Panc1 (cell line): ENCODE measurements around a stretch of chr15.

GRCh38 chr15:31279625-31280736, 46.7 kb upstream of the KLF13 start:
- RRBS, 2 experiments = 30 to 41% methylated on average over 3 of the region's 24 CpGs

DNA sequence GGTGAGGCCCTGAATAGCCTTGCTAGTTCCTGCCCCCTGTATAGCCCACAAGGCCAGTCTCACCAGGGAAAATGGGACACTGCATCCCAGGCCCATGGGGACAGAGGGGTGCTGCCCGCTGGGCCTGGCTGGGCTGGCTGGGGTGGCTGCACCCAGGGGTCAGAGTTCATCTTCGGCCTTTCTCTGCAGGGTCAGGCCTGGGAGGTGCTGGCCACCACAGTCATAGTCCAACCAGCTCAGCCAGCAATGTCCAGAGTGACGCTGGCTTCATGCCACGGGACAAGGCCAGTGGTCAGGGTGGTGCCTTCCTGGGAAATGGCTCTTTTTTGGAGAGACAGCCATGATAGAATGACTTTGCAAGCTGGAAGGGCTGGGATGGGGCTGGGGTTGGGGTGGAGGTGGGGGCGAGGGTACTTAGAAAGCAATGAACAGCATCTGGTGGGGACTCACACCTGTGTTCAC, 22.3 kb upstream of the KLF13 start:
- RRBS, 2 experiments = no CpG with 5 or more reads among the region's 5 CpGs

GRCh38 chr15:31328819-31329124, 2.1 kb downstream of the KLF13 start:
- RRBS, 2 experiments = no CpG with 5 or more reads among the region's 4 CpGs

DNA sequence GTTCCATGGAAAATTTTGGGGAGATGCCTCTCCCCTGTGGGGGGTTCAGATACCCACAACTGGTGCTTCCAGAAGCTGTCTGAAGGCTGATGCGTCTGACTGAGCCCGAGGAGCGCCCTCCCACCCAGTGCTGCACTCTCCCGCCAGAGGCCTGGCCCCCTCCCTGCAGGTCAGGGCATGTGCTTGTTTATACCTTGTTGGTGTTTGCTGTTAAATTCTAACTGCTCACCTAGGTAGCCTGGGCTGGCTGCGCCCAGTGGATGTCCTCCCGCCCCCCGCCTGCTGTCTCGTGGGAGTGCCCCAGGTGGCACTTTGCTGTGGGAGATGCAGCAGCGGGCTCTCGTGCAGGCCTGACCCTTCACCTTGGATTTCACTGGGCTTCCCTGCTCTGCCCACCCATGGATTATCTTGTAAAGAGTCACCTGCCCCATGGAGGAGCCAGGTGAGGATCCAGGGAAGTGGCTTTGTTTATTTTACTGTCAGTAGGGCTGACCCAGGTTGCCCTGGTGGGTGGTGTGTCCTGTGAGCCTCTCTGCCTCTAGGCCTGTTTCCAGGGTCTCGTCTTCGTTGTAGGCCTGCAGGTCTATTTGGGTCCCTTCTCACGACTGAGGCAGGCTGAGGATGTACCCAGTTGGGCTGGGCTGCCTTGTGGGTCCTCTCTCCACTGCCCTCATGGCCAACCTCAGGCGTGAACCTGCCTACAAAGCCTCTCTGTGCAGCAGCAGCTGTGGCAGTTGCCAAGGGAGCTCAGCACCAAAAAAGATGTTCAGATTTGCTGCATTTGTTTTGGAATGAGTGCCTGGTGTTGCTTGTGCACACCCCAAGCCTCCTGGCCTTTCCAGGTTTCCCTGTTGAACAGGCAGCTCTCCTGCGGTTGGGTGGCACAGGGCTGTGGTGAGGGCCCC, 13.2 kb downstream of the KLF13 start:
- RRBS, 2 experiments = no CpG with 5 or more reads among the region's 15 CpGs

DNA sequence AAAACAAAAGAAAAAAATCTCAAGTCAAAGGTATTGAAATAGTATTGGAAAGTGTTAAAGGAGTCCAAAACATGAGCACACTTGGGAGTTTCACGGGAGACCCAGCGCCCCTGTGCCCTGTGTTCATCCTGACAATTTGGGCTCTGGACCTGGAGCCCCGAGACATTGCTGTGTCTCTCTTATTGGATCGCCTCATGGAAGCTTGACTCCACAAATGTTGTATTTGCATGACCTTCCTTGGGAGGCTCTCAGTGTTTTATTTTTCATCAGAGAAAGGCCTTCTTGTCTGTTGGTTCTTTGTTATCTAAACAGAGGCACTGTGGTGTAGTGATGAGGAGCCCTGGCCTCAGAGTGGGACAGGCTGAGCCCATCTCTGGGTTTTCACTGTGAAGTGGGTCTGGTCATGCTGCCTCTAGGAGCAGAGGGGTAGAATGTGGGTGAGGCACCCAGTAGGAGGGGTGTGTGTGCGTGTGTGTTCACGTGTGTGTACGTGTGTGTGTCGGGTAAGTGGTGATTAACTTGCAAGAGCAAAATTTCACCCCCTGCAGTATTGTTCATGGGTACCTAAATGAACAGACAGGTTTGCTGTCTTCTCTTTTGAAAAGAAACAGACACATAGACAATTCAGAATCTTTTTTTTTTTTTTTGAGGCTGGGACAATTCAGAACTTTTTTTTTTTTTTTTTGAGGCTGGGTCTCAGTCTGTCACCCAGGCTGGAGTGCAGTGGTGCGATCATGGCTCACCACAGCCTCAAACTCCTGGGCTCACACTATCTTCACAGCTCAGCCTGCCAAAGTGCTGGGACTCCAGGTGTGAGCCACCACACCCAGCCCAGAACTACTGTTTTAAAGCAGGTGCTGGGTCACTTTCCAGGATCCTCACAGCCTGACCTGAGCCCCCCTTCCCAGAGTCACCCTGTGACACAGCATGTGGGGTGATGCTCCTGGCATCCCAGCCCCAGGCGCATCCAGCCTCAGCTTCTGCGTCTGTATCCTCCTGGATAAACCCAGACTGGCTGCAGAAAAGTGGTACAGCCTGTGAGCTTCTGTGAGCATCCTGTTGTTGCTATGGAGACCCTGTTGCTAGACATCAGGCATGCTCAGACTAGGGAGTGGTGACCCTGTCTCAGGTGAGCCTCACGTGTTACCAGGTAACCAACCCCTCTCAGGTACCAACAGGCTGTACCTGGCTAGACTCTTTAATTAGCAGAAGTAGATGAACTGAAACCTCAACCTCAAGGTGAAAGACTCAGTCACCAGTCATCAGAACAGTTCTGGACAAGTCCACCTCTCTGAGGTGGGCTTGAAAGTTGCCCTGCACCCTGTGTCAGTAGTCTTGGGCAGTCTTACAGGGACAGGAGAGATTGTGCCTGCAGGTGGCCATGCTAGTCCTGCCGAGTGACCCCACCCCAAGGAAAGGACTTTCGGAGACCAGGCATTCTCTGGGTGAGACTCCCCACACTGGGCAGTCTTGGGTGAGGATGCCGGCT, 14.8 kb downstream of the KLF13 start:
- RRBS, 2 experiments = no CpG with 5 or more reads among the region's 15 CpGs

DNA sequence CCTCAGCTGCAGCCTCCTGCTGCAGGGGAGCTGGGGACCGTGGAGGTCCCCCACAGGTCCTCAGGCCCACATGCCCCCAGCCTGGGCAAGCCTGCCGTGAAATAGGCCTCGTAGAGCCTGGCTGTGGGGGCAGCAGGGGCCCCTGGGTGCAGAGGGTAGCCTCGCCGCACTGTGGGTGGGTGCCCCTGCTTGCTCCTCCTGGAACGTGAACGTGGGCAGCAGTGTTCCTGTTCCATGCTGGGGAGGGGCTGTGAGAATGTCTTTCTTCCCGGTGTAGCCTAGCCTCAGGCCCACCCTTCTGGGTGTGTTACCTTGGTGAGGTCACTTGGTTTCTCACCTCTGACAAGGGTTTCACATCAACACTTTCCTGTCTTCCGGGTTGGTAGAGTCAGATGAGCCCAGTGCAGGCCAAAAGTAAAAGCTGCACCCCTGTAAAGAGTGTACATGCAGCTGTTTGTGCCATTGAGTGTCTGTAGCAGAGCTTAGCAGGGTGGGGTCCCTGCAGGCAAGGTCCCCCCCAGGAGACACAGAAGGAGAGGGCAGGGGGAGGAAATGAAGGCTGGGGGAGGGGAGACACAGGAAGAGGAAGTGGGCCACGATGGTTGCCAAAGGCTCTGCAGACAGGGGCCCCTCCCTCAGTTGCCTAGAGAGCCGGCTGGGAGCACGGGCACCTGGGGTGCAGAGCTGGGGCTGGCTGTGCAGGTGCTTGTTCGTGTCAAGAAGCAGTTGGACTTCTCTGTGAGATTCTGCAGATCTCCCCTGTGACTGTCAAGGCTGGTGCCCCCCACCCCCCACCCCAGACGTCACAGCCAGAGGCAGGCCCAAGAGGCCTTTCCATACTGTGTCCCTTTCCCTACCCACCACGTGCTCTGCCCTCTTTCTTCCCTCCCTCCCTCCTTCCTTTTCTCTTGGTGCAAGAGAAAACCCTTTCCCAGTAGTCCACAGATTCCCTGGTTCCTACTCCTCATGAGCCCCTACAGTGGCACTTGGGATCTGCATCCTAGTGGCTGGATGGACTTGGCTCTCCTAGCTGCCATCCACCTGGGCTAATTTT, 34.7 kb downstream of the KLF13 start:
- RRBS, 2 experiments = 21 to 43% methylated on average over 2 of the region's 15 CpGs

- RRBS, 2 experiments = no CpG with 5 or more reads among the region's 7 CpGs
Observed at GRCh38 chr15:31362719-31363249, 36.1 kb downstream of the KLF13 start.

GRCh38 chr15:31366674-31367645, 40.3 kb downstream of the KLF13 start:
- RRBS, 2 experiments = 73% methylated on average over 2 of the region's 20 CpGs; no CpG with 5 or more reads in 1 of the 2 experiments

- RRBS, 2 experiments = no CpG with 5 or more reads among the region's 4 CpGs
Observed at GRCh38 chr15:31480690-31480995, 154.0 kb downstream of the KLF13 start.

DNA sequence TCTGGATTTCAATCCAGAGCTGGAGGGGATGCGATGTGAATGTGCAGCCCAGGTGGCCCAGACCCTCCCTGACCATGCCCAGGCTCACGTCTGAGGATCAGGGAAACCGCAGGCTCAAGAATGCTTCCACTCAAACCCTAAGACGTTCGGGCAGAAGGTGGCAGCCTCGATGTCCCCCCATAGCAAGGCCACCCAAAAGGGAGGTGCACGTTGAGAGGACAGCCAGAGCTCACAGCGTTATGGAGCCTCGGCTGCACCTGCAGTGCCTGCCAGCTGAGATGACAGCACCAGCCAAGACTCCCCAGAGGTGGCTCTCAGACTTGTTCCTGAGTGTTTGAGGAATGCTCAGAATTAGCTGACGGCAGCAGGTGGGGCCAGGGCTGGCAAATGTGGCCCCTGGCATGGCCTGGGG, 177.7 kb downstream of the KLF13 start:
- RRBS, 2 experiments = no CpG with 5 or more reads among the region's 10 CpGs

- RRBS, 2 experiments = no CpG with 5 or more reads among the region's 41 CpGs
Observed at GRCh38 chr15:32342622-32343256, 60.4 kb downstream of the GOLGA8K start.

DNA sequence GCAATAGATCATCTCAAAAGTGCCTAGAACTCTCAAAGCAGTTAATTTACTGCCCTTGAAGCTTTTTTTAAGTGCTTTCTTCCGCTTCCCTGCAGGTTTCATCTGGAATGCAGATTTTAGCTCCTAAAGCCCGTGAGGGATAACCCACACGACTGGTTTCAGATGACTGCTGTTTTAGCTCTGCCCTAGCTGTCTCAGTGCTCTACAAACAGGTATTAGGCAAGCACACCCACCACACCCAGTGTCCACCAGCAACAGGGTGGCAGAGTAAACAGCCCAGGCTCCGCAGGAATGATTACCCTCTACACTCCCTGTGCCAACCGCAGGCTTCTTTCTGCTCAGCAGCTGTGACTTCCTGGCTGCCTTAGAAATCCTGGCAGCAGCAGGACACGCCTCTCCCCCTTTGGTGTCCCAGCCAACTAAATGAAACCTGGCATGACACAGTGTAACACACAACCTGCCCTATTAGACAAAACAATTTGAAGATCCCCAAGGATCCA, 125.9 kb downstream of the FMN1 start:
- RRBS, 2 experiments = no CpG with 5 or more reads among the region's 6 CpGs

GRCh38 chr15:33152771-33153823, 41.4 kb downstream of the FMN1 start:
- RRBS, 2 experiments = 87 to 95% methylated on average over 6 to 9 of the region's 26 CpGs

GRCh38 chr15:33584843-33585300, 274.1 kb downstream of the RYR3 start:
- RRBS, 2 experiments = no CpG with 5 or more reads among the region's 10 CpGs

DNA sequence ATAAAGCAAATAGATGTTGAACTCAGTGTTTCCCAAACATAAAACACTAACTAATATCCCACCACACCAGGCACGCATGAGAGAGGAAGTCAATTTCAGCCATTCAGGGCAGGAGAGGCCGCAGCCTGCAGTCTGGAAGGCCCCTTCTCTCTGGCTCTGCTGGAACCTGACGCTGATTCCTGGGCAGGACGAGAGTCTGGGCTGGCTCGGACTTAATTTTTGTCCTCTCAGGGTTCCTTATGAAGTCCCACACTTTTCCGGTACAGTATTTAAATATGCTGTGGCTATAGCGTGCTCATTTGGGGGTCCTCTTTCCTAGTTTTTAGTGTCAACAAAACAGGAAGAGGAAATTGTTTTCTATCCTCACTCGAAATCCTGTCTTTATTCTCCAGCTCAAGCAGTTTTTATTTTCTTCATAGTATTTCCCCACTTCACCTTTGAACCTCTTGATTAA, 240.8 kb upstream of the CHRM5 start:
- RRBS, 2 experiments = no CpG with 5 or more reads among the region's 8 CpGs

- RRBS, 2 experiments = no CpG with 5 or more reads among the region's 7 CpGs
Observed at GRCh38 chr15:34039492-34040125, 605 bp upstream of the AVEN start.

GRCh38 chr15:34199580-34200171, 10.2 kb downstream of the KATNBL1 start:
- RRBS, 2 experiments = 100% methylated on average over 2 of the region's 17 CpGs; no CpG with 5 or more reads in 1 of the 2 experiments

DNA sequence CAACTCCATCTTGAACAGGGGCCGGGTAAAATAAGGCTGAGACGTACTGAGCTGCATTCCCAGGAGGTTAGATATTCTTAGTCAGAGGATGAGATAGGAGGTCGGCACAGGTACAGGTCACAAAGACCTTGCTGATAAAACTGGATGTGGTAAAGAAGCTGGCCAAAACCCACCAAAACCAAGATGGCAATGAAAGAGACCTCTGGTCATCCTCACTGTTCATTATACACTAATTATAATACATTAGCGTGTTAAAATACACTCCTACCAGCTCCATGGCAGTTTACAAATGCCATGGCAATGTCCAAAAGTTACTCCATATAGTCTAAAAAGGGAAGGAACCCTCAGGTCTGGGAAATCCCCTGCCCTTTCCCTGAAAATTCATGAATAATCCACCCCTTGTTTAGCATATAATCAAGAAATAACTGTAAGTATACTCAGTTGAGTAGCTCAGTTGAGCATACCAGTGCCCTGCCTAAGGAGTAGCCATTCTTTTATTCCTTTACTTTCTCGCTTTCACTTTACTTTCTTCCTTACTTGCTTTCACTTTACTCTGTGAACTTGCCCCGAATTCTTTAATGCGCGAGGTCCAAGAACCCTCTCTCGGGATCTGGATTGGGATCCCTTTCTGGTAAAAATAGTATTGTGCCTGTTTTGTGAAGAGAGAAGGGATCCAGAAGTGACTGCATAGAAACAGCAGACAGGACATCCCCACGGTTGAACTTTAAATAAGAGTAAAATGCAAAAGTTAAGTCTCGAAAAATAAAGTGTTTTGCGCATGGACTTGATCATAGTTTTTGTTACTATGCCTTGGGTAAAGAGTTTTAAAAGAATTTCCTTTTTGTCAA, 73.0 kb upstream of the GOLGA8B start:
- RRBS, 2 experiments = no CpG with 5 or more reads among the region's 12 CpGs

- RRBS, 2 experiments = no CpG with 5 or more reads among the region's 6 CpGs
Observed at GRCh38 chr15:34657065-34658524, 74.1 kb upstream of the GOLGA8B start.

DNA sequence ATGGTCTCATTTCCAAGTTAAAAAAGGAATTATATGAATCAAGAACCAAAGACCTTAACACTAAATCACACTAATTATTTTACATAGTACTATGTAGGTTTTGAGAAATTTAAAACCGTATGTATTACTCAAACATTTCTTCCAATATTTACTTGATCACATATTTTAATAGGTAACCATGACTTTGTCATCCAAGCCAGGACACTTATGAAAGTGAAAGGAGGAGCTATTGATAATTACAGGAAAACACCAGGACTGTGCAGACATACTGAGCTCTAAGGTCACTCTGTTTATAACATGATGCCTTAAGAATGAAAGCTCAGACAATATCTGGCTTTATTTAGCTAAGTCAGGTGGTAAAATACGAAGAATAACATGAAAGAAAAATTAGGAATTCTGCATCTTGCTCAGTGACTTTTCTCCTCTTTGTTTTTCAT, 216.0 kb upstream of the NANOGP8 start:
- RRBS, 2 experiments = no CpG with 5 or more reads among the region's 2 CpGs